Right ventricle myocardium (tissue), 1 donor: ENCODE measurements around the gene CENPS.

DNA sequence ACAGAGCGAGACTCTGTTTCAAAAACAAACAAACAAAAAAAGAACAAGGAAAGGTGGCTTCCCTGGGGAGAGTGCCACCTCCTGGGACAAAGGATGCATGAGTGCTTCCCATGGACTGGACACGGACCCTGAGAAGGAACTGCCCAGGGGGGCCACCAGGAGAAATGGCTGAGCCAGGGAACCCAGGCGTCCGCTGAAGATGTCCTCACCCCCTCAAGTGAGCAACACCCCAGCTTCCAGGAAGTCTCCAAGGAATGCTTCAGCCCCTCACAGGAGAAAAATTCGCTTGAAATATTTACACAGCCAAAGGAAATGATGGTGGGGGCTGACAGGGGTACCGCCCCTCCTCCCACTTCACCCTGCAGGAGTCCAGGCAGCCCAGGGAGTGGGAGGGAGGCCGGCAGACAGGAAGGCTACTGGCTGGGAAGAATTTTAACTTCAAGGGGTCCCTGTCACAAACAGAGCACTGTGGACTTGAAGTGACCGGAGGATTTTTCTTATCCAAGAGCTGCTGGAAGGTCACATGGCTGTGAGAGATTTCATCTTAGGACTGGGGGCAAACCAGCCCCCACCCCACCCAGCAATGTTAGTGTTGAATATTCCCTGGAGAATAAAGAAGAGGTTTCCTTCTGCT, 90.9 kb upstream of the SLC25A33 start:
- PRO-cap, 2 experiments = no peak in any of the 2 experiments

DNA sequence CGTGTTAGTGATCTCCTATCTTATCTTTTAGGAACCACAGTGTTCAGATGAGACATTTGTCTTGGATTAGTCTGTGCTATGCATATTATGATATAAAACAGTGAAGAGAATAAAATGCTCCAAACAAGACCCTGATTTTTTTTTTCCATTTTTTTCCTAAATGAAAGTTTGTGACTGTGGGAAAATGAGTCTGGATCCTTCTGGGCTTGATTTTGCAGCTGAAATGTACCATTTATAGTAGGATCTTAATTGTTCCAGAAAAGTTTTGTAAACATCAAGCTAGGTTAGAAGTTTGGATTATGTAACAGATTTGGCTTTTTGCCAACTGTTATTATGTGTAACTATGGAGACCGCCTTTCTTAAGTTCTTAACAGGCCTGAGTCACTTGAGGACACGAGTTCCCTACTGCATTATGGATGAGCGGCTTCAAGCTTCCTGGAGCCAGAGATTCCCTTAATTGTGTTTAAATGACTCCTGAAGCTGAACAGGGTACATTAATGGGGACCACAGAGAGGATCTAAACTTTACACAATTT, 22.1 kb downstream of the SLC25A33 start:
- PRO-cap, 2 experiments = no peak in any of the 2 experiments

- PRO-cap, 2 experiments = no peak in any of the 2 experiments
Observed at GRCh38 chr1:9569188-9570034, 19.3 kb upstream of the TMEM201 start.

- PRO-cap, 2 experiments = peak in 1 of 2 experiments; most common minus-strand start chr1:9654575 (in 1)
Observed at GRCh38 chr1:9653988-9654880, 2.7 kb downstream of the PIK3CD start.

GRCh38 chr1:9815051-9815686, 8.6 kb downstream of the CLSTN1 start:
- PRO-cap, 2 experiments = no peak in any of the 2 experiments

DNA sequence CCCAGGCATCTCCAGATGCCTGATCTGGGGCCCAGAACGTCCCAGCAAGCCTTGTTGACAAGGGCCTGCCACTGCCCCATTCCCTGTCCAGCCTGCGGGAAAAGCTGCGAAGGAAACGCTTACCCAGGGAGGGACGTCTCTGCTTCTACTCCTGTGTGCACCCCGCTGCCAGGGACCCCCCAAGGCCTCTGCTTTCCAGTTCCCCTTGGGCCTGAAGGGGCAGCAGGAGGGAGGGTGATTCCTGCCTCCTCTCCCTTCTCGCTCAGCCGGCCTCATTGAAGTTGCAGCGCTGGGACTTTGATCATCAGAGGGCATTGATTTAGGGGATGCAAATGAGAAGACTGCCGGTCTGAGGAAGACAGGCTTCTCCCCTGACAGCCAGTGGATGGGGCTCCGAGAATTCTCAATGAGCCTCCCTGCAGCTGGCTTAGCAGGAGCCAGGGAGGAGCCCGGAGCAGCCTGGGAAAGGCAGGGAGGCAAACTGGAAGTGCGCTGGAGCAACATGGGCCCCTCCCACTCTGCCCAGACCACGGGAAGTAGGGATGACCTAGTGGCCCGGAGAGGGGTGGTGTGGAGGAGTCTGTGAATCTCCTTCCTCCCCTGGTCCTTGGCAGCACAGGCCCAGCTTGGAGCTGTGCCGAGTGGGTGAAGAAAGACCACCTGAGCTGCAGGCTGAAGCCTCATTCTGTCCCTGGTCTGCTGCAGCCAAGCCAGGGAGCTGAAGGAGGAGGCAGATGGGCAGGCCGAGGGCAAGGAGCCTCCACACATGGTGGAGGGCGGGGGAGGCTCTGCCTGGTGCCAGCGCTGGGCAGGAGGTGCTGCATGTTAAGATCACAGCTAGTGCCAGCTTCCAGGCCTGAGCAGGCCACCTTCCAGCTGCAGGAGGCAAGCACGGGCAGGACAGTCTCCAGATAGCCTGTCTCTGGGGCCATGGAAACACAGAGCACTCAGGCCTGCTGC, 12.0 kb upstream of the CLSTN1 start:
- PRO-cap, 2 experiments = no peak in any of the 2 experiments

GRCh38 chr1:9843884-9844494, 20.2 kb upstream of the CLSTN1 start:
- PRO-cap, 2 experiments = no peak in any of the 2 experiments

DNA sequence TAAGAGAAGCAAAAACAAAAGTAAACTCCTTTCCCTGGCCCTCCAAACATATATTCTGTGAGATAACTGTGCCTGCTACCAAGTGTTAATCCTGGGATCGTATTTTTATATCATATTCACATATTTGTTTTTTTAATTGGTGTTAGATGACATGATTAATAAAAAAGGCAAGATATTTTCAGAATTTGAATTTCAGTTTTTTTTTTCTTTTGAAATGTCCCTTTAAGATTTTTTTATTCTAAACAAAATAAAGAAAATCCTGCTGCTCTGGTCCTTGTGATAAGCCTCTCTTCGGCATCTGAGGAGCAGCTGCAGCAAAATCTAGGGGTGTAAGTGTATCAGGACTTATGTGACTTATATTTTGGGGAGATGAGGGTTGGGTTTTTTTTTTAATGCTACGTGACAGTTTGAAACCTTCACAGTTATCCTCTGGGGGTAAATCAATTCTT, 29.9 kb upstream of the KIF1B start:
- PRO-cap, 2 experiments = no peak in any of the 2 experiments

GRCh38 chr1:10197039-10197376, 13.4 kb upstream of the KIF1B start:
- PRO-cap, 2 experiments = no peak in any of the 2 experiments

- PRO-cap, 2 experiments = no peak in any of the 2 experiments
Observed at GRCh38 chr1:10310585-10311095, 88.2 kb upstream of the PGD start.

- PRO-cap, 2 experiments = no peak in any of the 2 experiments
Observed at GRCh38 chr1:10339728-10340249, 59.1 kb upstream of the PGD start.

- PRO-cap, 2 experiments = peak in 2 of 2 experiments; most common plus-strand start chr1:10430773 (in 2); most common minus-strand start chr1:10430694 (in 1)
Observed at GRCh38 chr1:10430128-10431362, at the start of gene CENPS. CENPS (plus strand) TSS chr1:10430433.

DNA sequence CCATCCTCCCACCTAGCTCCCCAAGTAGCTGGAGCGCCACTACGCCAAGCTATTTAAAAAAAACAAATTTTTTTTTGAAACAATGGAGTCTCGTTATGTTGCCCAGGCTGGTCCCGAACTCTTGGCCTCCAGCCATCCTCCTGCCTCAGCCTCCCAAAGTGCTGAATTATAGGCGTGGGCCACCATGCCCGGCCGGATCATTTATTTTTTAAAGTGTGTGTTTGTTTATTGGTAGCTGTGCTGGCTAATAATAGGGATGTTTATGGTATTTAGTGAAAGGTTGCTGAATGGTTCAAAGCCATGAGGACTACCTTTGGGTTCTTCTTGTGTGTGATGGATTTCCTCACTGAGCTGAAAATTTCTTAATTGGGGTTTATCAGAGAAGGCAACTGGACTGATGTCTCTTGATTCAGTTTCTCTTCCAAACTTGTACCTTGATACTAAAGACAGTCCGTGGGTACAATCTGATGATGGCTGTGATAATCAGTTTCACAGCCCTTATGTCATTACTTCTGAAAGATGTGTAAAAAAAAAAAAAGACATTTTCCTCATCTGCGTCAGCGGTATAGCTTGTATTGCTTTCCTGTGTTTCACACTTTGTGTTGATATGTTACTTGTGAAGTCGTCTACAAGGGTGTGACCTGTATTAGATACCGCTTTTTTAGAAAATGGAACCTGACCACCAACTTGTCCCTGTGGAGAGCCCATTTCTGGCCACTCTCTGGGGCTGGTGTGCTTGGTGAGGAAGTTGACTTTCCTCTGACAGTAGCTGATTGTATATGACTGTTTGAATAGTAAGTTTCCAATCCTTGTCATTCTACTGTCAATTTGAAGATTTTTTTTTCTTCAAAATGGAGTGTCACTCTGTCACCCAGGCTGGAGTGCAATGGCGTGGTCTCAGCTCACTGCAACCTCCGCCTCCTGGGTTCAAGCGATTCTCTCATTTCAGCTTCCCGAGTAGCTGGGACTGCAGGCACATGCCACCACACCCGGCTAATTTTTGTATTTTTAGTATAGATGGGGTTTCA, 50.4 kb downstream of the PEX14 start:
- PRO-cap, 2 experiments = no peak in any of the 2 experiments

DNA sequence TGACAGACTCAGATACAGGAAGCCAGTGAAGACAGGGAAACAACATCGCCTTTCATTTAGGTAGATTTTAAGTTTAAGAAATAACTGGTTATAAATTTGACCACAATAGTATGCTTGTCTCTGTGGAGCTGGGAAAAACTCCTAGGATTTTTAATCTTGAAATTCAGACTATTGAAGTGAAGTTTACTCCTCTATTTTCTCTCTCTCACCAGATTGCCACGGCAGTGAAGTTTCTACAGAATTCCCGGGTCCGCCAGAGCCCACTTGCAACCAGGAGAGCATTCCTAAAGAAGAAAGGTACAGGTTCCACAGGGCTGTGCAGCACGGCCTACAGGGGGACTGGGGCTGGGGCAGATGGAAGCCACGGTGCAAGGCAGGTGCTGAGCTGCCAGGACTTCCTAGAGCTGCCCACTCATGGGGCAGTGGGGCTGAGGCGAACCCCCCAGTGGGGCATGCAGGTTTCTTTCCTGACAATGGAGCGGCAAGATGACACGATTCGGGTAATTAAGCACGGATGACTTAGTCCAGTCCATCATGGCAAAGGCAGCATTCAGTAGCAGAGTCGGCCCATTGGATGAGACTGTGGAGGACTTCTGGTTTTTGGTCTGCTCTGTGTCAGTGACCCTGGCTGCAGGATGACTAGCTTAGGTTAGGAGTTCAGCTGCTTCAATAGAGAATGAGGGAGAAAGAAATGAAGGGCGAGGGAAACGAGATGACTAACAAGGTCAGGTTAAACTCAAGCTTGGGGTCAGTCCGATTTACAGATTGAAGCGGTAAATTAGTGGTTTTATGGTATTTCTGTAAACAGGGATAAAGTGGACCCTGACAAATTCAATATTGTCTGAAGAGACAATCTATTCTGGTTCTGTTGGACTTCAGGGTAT, 61.5 kb downstream of the PEX14 start:
- PRO-cap, 2 experiments = no peak in any of the 2 experiments

DNA sequence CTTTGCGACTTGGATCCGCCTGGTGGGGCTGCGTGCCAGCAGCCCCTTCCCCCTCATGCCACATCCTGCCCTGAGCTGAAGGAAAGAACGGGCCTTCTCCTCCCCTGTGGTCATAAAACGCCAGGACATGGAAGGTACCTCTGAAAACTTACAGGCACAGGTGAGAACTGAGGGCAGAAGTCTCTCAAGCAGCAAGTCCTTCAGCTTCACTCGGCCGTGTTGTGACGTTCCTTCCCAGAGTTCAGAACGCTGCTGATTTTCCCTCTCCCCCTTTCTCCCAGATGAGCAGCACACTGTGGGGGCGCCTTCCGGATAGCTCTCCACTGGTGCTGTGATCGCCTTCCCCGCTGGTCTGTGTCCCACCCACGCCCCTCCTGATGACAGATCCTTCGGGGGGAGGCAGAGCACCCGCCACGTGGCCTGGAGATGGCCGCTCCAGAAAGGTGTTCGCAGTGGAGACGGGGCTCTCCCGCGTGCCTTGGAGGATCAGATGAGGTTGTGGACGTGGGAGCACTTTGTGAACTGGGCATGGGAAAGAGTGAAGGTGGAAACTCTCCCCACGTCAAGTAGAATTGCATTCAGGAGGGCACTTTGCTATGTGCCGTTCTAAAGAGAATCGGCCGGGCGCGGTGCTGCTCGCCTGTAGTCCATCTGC, 141.6 kb downstream of the PEX14 start:
- PRO-cap, 2 experiments = no peak in any of the 2 experiments

GRCh38 chr1:10642165-10642795, 154.2 kb downstream of the CASZ1 start:
- PRO-cap, 2 experiments = no peak in any of the 2 experiments

DNA sequence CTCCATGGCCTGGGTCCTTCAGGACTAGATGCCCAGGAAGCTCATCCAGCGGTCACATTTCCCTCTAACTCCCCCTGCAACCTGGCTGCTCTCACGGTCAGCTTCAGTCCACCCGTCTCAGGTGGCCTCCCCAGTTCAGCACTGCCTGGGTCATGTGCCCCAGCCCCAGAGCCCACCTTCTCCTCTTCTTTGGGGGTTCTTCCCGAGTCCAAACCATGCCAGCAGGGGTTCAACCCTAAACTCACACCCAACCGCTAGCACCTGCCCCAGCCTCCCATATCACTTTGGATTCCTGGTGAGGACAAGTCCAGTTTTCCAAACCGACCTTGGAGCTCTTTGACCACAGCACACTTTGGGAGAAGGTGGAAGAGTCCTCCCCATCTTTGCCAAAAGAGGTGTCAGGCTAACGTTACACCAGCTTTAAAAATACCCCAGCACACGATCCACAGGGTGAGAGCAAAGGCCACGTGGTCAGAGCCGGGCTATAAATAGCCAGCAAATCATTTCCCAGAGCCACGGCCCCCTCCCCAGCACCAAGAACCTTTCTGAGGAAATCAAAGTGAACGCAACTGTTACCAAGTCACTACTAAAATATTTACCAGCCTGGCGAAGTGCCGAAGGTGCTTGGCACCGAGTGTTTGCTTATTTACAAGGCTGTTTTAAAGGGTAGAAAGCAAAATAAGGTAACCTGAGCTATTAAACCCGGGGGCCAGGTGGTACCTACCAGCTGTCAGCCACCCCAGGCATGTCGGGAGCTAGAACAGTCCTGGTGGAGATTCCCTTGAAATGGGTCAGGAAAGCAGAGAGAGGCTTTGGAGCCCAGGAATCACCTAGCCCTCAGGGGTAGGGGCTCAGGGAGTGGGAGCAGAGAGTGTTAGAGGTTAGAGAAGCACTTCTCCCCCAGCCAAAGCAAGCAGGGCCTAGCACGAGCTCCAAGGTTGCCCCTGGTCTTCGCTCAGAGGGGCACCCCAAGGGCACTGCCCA, 72.4 kb downstream of the CASZ1 start:
- PRO-cap, 2 experiments = no peak in any of the 2 experiments

DNA sequence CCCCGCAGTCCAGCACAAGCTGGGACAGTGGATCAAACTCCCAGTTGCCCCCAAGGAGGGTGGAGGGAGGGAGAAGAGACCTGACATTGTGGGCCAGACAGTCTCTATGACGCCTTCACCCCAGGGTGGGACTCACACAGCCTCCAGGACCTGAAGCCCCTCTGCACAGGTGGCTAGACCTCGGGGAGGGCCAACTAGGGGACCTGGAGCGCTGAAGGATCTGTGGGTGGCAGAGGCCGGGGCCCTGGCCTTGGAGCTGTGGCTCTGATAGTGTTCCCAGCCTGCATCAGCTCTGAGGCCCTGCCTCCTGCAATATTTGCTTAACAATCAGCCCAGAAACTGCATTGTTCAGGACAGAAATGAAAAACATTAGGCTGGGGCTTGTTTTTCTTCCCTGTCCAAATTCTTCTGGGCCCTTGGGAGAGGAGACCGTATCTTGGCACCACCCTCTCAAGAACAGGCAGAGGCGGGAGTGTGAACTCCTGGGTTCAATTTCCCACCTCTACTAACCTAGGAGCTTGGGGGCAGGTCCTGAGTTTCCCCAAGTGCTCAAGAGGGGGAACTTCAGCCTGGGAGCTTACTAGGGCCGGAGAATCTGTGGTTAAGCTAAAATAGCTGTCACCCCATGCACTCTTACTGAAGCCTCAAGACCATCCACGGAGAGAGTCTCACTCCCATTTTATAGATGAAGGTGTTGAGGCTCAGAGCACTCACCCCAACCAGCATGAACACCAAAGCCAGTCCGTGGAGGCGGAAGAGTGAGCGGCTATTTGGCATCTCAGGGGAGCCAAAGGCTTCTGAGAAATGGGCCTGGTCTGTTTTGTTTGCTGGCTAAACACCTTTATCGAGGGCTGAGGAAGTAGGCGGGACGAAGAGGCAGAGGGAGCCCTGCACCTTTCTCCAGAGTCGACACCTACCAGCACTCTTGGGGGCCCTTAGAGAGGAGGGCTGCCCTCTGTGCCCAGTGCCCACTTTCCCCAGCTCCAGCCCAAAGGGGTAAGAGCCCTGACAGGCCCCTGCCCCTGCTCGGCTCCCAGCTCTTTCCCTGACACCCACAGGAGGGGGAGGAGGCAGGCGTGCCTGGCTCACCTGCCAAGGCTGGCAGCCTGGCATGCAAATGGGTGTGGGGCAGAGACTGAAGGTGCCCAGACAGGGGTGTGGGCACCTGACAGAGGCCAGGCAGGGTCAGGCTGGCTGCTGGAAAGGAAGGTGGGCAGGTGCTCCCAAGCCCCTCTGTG, 18.9 kb upstream of the CASZ1 start:
- PRO-cap, 2 experiments = no peak in any of the 2 experiments

DNA sequence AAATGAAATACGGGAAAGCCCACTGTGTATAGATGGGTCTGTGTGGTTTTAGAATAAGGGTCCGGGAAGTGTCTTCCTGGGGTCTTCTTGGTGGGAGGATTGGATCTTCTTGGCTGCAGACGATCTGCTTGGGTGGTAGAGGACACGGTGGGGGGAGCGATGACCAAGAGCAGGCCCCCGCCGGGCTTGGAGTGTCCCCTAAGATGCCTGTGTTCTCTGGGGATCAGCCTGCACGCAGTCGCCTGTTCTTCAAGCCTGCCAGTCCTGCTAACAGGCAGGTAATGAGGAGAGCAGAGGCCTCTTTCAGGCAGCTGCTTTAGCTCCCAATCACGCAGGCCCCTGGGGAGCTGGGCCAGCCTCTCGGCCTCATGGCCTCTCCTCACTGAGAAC, 71.3 kb upstream of the CASZ1 start:
- PRO-cap, 2 experiments = no peak in any of the 2 experiments

DNA sequence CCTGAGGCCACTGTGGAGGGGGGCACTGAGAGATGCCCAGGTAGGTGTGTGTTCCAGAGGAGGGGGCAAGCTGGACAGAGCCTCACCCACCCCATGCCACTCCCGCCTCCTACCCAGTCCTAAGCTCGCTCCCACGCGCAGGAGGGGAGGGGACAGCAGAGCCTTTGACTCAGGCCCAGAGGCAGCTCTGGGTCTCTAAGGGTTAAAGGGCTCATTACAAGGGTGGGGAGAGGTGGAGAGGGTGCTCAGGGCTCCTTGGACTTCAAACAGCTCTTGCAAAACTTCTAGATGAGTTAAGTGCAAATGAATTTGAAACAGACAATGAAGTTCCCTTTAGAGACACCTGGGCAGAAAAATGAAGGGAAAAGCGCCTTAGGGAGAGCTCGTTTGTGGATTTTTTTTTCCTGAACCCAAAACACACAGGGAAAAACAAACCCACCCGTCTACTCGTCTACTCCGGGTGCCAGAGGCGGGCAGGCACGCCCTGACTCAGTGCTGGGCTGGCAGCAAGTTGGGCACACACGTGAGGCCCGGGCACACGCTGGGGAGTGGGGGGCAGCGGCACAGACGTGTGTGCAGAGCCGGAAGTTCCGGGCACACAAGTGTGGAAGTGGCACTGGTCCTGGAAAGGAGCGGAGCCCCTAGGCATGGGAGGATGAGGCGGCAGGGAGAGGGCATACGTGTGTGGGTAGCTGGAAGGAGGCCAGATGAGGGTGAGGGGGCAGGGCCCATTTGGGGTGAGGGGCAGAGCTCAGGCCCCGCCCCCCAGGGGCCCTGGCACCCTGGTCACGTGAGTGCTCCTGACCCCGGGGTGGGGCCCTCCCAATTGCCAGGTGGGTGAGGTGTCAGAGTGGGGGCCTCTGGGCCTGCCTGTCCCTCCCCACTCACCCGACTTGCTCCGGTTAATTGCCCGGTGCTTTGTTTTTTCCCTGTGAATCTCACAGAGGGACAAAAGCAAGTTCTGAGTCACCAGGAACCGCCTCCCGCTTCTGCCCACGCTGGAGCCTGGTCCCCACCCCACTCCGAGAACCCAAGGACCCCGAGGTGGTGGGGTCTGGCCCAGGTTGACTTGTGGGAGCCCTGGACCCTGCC, 80.9 kb downstream of the C1orf127 start:
- PRO-cap, 2 experiments = no peak in any of the 2 experiments